Airway epithelial cell (primary cell): ENCODE data around the genes CLP1, FAM111A, DTX4, OR5A2 and OSBP.

GRCh38 chr11:57569271-57569871 is 1.9 kb upstream of the UBE2L6 start:
- RAMPAGE, long total RNA: no peak

- RAMPAGE, long total RNA: no peak
Measured at GRCh38 chr11:57588394-57588783, 9.1 kb upstream of the SERPING1 start.

- RAMPAGE, long total RNA: no peak
Measured at GRCh38 chr11:57647031-57648123, 2.3 kb downstream of the YPEL4 start.

DNA sequence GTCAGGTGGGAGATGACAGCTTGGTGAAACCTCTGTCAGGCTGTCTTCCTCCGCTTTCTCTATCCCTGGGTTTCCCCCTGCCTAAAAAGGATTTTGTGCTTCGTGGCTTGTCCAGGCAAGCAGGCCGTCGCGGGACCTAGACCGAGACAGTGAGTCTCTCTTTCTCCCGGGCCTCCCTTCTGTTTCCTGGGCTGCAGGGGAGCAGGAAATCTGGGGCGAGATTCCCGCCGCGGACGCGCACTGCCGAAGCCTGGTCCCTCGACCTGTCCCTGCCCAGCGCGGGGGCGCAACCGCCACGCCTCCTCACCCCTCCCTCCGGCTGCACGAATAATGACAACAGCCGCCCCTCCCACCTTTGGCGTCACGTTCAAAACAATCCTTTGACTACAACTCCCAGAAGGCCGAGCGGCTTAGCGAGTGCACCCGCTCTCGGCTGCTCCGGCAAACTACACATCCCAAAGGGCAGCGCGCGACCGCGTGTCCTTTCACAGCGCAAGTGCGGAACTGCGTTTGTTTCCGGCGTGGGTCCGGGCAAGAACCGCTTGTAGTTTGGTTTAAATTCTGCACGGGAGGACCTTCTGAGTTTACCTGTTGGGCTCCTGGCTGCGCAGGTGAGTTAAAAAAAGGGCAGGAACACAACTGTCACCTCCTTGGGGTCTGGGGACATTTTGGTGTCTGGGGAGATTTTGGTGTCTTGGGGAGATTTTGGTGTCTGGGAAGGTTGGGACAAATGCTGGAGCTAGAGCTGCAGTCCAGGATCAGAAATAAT is at the start of gene CLP1:
Gene CLP1, plus strand, starts transcription at position 513 of the 769 bp plus-strand sequence.
- RAMPAGE, long total RNA: start-site peak on the plus strand centred at position 527 of the sequence, 52 bp wide, 76 and 24 reads in 2 replicates

DNA sequence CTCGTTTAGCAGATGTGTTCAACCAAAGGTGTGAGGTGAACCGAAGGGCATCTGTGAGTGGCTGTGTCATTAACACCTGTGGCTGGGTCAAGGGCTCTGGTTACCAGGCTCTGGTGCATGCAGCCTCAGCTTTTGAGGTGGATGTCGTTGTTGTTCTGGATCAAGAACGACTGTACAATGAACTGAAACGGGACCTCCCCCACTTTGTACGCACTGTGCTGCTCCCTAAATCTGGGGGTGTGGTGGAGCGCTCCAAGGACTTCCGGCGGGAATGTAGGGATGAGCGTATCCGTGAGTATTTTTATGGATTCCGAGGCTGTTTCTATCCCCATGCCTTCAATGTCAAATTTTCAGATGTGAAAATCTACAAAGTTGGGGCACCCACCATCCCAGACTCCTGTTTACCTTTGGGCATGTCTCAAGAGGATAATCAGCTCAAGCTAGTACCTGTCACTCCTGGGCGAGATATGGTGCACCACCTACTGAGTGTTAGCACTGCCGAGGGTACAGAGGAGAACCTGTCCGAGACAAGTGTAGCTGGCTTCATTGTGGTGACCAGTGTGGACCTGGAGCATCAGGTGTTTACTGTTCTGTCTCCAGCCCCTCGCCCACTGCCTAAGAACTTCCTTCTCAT is 3.3 kb downstream of the CLP1 start:
- RAMPAGE, long total RNA: no peak

GRCh38 chr11:57777977-57778390 is 16.4 kb downstream of the CTNND1 start:
- RAMPAGE, long total RNA: no peak

- RAMPAGE, long total RNA: no peak
Measured at GRCh38 chr11:58734892-58735663, 3.3 kb upstream of the GLYAT start.

- RAMPAGE, long total RNA: no peak
Measured at GRCh38 chr11:58923248-58923927, 15.9 kb upstream of the GLYATL1 start.

GRCh38 chr11:59012541-59013458 is 73.3 kb upstream of the GLYATL1B start:
- RAMPAGE, long total RNA: no peak

- RAMPAGE, long total RNA: start-site peak on the minus strand at chr11:59142683-59142766, 17 and 5 reads in 2 replicates; start-site peak on the plus strand at chr11:59143161-59143276, 184 and 48 reads in 2 replicates
Measured at GRCh38 chr11:59142409-59143815, at the start of gene FAM111A. TSS of gene FAM111A (plus strand) at chr11:59142856.

- RAMPAGE, long total RNA: no peak
Measured at GRCh38 chr11:59171864-59172699, at the start of gene DTX4. TSS of gene DTX4 (plus strand) at chr11:59172132.

- RAMPAGE, long total RNA: no peak
Measured at GRCh38 chr11:59185991-59186789, 14.3 kb downstream of the DTX4 start.

GRCh38 chr11:59199622-59199915 is 13.2 kb downstream of the MPEG1 start:
- RAMPAGE, long total RNA: no peak

GRCh38 chr11:59224119-59225055 is 11.7 kb upstream of the MPEG1 start:
- RAMPAGE, long total RNA: no peak

DNA sequence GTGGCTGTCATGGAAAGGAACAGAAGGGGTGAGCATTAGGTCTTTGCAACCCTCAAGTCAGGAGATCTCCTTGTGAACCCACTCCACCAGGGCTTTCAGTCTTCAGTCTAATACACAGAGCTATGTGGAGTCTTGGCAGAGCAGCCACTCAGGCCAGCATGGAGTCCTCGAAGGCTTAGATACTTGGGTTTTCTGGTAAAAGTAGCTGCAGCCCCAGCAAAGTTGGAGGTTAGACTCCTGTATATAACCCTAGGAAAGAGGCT is 8.4 kb downstream of the OR5AN1 start:
- RAMPAGE, long total RNA: no peak

GRCh38 chr11:59426311-59426855 is at the start of gene OR5A2:
TSS of gene OR5A2 (minus strand) at chr11:59426413.
- RAMPAGE, long total RNA: no peak

DNA sequence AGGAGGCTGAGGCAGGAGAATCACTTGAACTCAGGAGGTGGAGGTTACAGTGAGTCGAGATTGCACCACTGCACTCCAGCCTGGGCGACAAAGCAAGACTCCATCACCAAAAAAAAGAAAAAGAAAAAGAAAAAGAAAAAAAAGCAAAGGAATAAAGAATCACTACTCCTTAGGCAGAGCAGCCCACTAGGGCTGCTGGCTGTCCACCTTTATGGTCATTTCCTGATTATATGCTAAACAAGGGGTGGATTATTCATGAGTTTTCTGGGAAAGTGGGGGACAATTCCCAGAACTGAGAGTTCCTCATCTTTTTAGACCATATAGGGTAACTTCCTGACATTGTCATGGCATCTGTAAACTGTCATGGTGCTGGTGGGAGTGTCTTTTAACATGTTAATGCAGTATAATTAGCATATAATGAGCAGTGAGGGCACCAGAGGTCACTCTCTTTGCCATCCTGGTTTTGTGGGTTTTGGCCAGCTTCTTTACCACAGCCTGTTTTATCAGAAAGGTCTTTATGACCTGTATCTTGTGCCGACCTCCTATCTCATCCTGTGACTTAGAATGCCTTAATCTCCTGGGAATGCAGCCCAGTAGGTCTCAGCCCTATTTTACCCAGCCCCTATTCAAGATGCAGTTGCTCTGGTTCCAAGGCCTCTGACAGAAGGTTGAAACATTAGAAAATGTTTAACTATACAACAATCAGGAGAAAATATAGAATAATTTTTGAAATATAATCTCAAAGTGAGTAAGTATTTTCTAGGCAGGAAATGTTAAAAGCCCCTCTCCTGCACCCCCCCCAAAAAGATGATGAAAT is 36.5 kb downstream of the OR4D9 start:
- RAMPAGE, long total RNA: no peak

- RAMPAGE, long total RNA: no peak
Measured at GRCh38 chr11:59557964-59558218, 46.6 kb downstream of the OR4D9 start.

- RAMPAGE, long total RNA: no peak
Measured at GRCh38 chr11:59608394-59608843, 7.2 kb downstream of the OSBP start.

- RAMPAGE, long total RNA: no peak
Measured at GRCh38 chr11:59614915-59615976, at the start of gene OSBP. TSS of gene OSBP (minus strand) at chr11:59615774.